Measurements from ENCODE around the gene FAR1.

DNA sequence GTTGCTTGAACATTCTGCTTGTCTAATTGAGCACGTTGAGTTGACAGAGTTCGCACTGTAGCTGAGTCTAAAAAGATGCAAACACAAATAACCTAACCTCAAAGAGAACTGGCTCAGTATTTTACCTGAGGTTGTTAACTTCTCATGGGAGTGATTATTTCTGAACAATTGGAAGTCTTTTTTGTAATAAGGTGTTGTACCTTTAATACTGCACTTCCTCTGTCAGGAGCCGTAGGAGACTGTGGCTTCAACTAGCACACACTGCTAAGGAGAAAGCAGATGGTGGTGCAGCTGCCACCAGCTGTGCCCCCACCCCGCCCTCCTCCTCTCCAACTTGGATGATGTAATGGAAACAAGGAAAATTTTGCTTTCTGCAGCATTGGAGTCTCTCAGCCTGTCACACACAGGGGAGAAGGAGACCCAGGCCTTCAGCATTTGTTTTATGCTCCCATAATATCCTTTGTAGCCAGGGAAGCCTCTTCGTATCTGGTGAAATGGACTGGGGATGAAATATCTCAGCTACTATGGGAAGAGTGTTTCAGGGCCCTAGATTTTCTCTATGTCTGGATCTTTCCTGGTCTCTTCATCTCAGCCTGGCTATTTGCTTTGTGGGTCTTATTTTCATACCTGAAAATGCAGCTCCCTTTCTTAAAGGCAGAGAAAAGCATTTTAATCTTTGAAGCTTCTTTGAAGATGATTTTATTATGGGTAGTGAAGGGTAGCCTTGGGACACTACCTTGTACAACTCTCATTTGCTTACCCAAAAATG is 91.3 kb downstream of the TEAD1 start:
- PRO-cap, 4 experiments = no peak in any of the 4 experiments
- RAMPAGE, long total RNA, 4 experiments = no peak in any of the 4 experiments

DNA sequence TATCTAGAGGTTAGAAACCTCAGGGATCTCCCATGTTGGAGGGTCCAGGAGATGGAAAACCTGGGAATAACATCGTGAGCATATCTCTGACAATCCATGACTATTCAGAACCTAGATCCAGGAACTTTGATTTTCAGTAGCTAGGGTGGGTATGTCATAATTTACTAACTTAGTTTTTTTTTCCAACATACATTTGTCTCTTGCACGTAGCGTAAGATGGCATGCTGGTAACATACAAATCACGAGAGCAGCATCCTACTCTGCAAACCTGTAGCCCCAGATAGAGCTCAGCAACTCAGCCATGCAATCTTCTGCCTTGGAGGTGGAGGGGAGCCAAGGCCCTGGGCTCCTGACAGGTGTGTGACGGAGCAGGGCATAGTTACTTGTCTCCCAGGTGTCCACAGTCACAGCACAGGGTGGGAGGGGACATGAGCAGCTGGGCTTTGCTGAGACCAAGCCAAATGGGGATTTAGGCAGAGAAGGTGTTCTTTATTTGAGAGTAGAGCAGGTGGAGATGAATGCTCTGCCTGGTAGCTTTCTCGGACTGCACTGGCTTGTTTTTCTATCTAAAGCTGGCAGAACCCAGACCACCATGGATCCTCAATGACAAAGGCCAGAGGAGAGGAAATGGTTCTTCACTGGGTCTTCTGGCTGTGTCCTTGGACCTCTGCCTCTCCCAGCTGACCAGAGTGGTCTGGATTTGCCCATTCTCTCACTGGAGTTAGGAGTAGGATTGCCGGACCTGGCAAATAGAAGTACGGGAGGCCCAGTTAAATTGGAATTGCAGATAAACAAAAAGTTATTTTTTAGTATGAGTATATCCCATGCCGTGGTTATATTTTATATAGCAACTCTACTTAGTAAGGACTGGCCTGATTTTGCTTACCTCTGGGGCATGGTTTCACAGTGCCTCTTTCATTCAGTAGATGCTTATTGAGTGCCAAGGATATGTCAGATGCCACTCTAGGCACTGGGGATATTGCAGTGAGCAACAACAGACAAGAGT is 111.8 kb downstream of the TEAD1 start:
- PRO-cap, 4 experiments = no peak in any of the 4 experiments
- RAMPAGE, long total RNA, 4 experiments = start-site peak on the plus strand in 1 of 4 experiments, centred at position 624 of the sequence, 11 reads per replicate

- PRO-cap, 4 experiments = no peak in any of the 4 experiments
- RAMPAGE, long total RNA, 4 experiments = no peak in any of the 4 experiments
Observed at GRCh38 chr11:12838529-12839092, 164.4 kb downstream of the TEAD1 start.

GRCh38 chr11:12839348-12839932 is 165.2 kb downstream of the TEAD1 start:
- PRO-cap, 4 experiments = no peak in any of the 4 experiments
- RAMPAGE, long total RNA, 4 experiments = no peak in any of the 4 experiments

GRCh38 chr11:12845538-12846471 is 163.3 kb upstream of the RASSF10 start:
- PRO-cap, 4 experiments = no peak in any of the 4 experiments
- RAMPAGE, long total RNA, 4 experiments = no peak in any of the 4 experiments

- PRO-cap, 4 experiments = no peak in any of the 4 experiments
- RAMPAGE, long total RNA, 4 experiments = no peak in any of the 4 experiments
Observed at GRCh38 chr11:13007929-13008376, 1.2 kb upstream of the RASSF10 start.

- PRO-cap, 4 experiments = peak in 1 of 4 experiments; most common plus-strand start chr11:13135710 (in 1)
- RAMPAGE, long total RNA, 4 experiments = no peak in any of the 4 experiments
Observed at GRCh38 chr11:13135067-13135968, 126.2 kb downstream of the RASSF10 start.

DNA sequence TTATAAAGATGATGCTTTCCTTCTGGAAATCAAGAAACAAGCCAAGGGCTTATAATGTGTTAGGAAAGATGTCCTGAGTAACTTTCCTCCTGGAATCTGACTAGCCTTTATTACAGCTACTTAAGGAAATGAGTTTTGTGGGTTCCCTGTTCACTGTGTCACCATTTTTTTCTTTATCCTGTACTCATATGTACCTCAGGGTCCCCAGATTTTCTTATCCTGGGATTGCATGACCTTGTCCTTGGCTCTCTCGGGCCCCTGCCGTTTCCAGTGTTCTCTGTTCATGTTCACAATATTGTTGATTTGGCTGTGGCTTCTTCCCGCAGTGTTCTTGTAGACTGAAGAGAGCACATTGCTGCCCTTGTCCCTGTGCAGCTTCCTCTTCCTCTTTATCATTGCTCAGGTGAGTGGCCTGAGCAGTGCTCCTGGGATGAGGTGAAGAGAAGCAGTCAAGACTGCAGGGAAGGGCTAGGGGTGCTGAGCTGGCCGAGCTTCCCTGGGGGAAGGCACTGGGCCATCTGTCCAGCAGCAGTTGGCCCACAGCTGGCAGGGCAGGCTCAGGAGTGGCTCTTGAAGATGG is 17.1 kb downstream of the BMAL1 start:
- PRO-cap, 4 experiments = no peak in any of the 4 experiments
- RAMPAGE, long total RNA, 4 experiments = no peak in any of the 4 experiments

GRCh38 chr11:13367730-13368495 is 90.3 kb downstream of the BMAL1 start:
- PRO-cap, 4 experiments = no peak in any of the 4 experiments
- RAMPAGE, long total RNA, 4 experiments = start-site peak on the plus strand in 1 of 4 experiments, at chr11:13367670-13368221 at its widest, 15 reads per replicate

GRCh38 chr11:13668540-13669214 is at the start of gene FAR1:
FAR1 (plus strand) TSS chr11:13668668.
- PRO-cap, 4 experiments = peak in 4 of 4 experiments; most common plus-strand start chr11:13668711 (in 4)
- RAMPAGE, long total RNA, 4 experiments = start-site peak on the plus strand in 3 of 4 experiments, at chr11:13668655-13668735 at its widest, 92 to 269 reads per replicate

DNA sequence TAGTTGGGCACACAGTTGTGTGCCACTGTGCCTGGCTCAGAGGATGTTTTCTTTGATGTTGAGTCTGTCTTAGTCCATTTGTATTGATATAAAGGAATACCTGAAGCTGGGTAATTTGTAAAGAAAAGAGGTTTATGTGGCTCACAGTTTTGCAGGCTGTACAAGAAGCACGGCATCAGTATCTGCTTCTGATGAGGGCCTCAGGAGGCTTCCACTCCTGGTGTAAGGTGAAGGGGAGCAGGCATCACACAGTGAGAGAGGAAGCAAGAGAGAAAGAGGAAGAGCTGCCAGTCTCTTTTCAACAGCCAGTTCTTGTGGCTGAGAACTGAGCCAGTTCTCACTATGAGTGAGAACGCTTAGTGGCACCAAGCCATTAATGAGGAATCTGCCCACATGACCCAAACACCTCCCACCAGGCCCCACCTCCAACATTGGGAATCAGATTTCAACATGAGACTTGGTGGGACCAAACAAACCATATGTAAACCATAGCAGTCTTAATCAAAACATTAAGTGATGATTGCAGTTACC is 12.0 kb downstream of the FAR1 start:
- PRO-cap, 4 experiments = no peak in any of the 4 experiments
- RAMPAGE, long total RNA, 4 experiments = no peak in any of the 4 experiments

DNA sequence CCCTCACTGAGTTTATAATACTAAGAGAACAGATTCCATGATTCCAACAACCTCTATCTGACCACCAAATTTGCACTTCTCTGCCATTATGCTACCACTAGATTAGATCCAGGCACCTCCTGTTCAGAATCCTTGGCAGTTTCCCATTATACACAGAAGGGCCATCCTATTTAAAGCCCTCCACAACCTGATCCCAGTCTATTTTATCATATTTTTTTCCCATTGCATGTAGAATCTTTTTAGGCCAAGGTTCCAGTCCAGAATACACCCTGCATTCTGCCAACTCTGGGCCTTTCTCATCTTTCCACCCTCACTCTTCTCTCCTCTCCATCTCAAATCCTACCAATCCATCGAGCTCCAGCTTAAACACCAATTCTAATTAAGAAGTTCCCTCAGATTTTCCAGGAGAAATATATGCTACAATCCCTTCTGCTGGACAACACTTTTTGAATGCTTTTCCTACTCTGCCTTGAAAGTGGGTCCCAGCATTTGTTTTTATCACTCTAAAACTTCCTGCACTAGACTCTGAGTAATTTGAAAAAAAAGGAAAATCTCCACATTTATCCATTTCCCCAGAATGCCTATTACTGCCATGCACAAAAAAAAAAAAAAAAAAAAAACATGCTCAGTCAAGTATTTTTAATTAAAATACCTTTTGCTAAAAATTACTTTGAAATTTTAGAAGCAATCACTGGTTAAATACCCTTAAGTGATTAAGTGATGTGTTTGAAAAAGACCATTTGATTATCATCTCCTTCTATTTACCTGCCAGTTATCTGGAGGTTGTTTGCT is 86.7 kb downstream of the RRAS2 start:
- PRO-cap, 4 experiments = no peak in any of the 4 experiments
- RAMPAGE, long total RNA, 4 experiments = no peak in any of the 4 experiments

DNA sequence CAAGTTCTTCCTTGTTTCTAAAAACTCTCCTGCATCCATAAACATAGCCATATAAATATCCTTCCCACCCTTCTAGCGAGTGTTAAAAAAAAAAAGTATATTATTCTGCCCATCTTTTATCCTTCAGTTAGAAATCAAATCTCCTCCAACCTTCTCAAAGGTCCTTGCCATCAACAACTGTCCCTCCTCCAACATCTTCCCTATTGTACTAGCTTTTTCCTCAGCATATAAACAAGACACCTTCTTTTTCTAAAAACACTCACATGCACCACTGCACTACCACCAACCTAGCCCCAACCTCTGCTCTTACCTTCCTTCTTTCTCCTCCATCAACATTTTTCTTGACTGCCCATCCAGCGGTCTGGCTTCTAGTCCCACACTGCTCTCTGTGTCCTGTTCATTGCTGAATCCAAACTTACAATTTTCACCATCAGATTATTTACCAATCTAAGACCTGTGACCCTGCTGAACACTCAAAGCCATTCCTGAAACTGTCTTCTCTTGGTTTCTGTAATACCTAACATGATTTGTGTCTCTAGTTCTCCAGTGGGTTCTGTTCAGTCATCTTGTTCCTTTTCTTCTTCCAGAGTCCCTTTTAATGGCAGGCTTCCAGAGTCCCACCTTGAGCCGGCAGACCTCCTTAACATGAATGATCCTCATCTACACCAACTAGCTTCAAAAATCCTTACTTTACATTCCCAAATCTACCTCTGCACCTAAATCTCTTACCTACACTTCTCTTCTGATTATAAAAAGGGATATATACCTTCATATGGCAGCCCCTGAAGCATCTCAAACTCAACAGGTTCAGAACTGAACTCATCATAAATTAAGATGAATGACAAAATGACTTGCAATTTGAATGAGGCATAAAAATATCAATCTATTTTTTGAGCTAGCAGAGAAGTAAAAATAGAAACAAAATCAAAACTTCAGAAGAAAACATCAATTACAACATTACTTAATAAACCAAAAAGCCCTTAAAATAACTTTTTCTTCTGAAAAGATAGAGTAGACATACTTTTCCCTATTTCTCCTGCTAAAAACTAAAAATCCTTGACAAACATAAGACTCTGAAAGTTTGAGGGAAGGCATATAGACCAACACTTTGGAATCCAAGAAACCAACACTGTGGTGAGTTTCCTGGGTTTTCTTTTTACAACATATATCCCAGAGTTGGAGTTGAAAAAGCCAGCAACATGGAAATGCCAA is 24.0 kb downstream of the RRAS2 start:
- PRO-cap, 4 experiments = no peak in any of the 4 experiments
- RAMPAGE, long total RNA, 4 experiments = no peak in any of the 4 experiments

- PRO-cap, 4 experiments = no peak in any of the 4 experiments
- RAMPAGE, long total RNA, 4 experiments = no peak in any of the 4 experiments
Observed at GRCh38 chr11:14519402-14520005, 682 bp downstream of the PSMA1 start.

DNA sequence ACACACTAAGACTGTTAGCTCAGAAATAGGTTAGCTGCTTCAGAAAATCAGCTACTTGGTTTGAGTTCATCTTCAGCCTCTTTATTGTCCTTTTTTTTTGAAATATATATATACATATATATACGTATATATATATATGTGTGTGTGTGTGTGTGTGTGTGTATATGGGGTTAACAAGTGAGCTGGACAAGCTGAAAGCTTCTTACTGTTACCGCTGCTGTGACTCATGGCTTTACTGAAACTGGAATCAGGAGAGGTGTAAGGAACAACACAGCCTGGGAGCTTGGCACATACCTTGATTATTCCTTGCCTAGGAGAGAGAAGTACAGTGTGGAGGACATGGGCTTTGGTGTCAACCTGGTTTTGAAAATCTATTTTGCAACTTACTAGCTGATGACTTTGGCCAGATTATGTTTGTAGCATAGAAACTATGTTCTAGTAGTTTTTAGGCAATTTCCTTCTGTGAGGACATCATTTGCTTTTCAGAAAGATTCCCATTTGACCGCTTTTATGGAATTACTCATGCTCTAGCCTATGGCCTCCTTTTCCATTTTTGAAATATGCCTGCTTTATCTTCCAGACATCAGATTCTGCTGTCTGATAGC is 25.9 kb upstream of the PDE3B start:
- PRO-cap, 4 experiments = no peak in any of the 4 experiments
- RAMPAGE, long total RNA, 4 experiments = no peak in any of the 4 experiments

DNA sequence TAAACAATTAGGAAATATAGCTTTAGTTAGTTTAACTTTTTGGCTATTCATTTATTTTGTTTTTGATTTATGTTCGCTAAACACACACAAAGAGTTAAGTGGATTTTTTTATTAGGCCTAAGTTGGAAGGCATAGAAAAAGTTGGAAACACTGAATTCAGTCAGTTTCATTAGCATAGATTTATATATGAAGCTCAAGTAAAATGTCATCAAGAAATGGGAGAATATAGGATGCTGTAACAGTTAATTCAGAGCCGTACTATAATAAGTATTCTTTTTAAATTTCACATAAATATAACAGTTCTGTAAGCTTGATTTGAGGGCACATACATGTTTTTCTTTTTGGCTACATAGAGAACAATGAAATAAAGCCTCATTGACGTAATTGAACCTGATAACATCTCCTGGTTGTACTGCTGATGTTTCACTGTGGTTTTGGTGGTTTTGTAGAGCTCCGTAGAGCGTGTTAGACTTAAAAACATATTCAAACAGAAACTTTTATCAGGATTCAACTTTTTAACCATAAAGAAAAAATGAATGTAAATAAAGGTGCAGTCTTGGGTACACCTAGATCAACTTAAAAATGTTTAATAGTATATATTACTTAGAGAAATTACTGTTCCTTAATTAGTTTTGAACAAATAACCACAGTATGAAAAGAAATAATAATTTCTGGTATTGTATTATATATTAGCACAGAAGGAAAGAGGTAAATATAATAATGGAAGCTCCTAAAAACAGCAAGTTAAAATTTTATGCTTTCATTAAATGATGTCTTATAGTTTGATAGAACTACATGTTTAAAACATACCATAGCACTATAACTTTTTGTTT is 121.6 kb downstream of the PDE3B start:
- PRO-cap, 4 experiments = no peak in any of the 4 experiments
- RAMPAGE, long total RNA, 4 experiments = no peak in any of the 4 experiments

GRCh38 chr11:14974690-14975083 is 2.5 kb upstream of the CALCA start:
- PRO-cap, 4 experiments = peak in 2 of 4 experiments; most common plus-strand start chr11:14974991 (in 2)
- RAMPAGE, long total RNA, 4 experiments = no peak in any of the 4 experiments

GRCh38 chr11:15195096-15195417 is 80.3 kb downstream of the INSC start:
- PRO-cap, 4 experiments = no peak in any of the 4 experiments
- RAMPAGE, long total RNA, 4 experiments = no peak in any of the 4 experiments

DNA sequence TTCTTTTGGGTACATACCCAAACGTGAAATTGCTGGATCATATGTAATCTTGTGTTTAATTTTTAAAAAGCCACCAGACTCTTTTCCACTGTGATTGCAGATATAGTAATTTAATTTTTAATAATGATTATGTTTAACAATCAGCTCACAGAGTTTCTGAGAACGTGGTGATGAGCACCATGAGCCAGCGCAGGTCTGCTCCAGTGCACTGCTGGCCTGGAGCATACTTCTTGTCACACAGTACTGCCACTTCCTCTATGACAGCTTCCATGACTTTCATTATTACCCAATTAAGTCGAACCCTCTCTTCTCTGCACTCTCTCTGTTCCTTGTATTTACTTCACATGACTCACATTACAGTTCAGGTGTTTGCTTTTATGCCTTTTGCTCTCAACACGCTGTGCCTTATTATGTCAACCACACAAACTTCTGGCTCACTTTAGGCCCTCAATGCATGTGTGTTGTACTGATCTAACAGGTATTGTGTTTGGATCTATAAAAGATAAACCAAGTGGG is 356.3 kb downstream of the INSC start:
- PRO-cap, 4 experiments = no peak in any of the 4 experiments
- RAMPAGE, long total RNA, 4 experiments = no peak in any of the 4 experiments

DNA sequence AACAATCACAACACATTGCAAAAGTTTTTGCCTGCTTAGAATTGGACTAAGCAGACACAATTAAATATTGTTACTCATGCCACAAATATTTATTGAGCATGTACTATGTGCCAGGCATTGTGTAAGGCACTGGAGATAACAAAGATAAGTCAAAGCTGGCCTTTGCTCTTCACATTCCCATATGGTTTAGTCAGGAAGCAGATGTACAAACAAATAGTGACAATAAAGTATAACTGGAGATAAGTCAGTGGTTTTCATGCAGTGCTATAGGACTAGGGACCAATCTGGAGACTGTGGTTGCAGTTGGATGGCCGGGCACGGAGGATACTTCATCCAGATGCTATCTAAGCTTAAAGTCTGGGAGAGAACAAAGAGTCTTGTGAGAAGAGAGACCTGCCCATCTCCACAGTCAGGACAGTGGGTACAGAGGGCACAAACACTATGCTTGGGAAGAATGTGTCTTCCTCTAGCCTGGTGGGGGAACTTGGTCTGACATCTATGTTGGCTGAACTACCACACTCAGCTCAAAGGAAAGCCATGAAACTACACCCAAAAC is 550.8 kb downstream of the INSC start:
- PRO-cap, 4 experiments = no peak in any of the 4 experiments
- RAMPAGE, long total RNA, 4 experiments = no peak in any of the 4 experiments

Measured in spleen (tissue), 7 donors.